ENCODE data around the genes SUN3, ZPBP, SPATA48 and COBL.

DNA sequence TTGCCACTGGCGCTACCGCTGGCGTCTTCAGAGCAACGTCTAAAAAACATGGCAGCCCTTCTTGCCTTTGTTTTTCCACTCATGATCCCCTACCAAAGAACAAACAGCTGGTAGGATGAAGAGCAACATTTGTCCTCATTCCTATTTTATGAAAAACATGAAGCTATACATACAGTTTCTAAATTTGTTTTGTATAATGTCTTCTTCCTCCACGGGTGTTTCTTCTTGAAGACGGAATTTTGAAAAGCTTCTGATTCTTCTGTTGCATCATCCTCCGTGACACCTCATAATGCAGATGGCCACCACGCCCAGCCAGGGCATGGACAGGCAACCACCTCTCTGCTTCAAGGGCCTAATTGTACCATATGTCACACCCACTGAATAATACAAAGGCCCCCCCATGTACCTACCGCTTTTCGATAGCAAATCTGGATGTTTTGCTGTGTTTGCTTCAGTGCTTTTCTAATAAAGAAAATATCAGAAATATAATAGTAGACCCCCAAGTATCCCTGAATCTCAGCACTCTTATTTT lies at the start of gene SUN3:
SUN3 (minus strand) TSS at position 252 of the 532 bp plus-strand sequence.
- PRO-cap, 2 experiments, result no peak in any of the 2 experiments

DNA sequence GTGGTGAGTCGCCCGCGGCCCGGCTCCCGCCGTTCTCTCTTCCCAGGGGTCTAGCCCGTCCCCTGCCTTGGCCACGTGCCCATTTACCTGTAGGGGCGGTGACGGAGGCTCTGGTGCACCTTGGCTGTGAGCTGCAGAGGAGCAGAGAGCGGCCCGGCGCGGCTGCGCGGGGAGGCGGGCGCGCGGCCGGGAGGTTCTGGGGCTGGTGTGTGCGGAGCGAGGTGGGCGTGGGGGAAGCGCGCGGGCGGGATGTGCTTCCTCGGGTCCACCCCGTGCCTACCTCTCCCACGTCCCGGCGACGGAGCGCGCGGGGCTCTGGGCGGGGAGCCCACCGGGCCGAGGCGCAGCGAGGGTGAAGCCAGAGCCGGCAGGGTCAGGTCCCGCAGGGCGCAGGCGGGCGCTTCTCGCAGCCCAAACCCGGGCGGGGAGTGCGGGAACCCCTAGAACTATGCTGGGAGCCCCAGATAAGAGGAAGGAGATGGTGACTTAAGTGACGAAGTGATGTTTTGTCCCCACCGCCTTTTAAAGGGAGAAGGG lies 419 bp downstream of the UPP1 start:
- PRO-cap, 2 experiments, result no peak in any of the 2 experiments

DNA sequence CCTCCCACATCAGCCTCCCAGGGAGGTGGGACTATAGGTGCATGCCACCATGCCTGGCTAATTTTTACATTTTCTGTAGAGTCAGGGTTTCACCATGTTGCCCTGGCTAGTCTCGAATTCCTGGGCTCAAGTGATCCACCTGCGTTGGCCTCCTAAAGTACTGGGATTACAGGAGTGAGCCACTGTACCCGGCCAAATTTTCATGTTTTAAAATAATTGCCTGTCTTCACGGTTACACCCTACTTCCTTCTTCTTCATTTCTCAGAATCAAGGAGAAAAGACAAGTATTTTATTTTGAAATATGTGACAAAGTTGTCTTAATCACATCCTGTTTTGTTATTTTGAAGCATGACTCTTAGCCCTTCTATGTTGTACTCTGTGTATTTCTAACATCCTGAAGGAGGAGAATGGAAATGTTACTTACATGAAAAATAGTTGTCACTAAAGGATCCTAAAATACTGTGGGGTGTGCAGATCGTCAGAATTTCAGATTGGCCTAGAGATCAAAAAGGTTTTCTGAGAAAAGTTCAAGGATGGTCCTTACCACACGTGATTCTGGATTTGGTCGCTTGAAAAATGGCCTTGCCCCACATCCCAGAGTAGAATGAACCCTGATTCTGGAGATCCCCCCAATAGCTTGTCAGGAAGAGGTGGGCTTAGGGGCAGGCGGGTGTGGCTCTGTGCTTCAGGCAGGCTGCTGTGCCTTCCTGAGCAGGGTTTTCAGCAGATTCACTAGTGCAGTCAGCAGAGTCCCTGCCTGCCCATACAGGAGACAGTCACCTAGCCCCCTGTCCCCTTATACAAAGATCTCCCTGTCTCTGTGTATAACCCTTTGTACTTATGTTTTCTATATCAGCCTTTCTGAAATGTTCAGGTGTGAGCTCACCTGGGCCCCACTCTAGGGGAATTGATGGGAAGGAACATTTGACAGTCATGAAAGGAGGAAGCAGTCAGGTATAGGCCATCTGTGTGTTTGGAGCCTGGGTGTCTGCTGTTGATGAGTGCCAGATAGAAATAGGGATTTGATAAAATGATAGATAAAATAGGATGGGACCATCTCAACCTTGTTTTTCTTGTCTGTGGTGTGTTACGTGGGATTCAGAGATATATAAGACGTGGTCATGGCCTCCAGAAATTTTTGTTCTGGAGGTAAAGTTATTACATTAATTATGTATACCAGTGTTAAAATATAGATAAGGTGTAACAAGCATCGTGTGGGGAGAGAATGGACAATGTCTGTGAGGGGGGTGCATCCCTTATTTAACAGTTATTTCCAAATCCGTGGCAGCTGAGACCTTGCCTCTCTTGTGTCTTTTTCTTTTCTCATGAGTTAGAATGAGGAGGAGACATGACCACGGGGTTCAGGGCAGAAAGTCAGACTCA lies 8.8 kb downstream of the UPP1 start:
- PRO-cap, 2 experiments, result no peak in any of the 2 experiments

DNA sequence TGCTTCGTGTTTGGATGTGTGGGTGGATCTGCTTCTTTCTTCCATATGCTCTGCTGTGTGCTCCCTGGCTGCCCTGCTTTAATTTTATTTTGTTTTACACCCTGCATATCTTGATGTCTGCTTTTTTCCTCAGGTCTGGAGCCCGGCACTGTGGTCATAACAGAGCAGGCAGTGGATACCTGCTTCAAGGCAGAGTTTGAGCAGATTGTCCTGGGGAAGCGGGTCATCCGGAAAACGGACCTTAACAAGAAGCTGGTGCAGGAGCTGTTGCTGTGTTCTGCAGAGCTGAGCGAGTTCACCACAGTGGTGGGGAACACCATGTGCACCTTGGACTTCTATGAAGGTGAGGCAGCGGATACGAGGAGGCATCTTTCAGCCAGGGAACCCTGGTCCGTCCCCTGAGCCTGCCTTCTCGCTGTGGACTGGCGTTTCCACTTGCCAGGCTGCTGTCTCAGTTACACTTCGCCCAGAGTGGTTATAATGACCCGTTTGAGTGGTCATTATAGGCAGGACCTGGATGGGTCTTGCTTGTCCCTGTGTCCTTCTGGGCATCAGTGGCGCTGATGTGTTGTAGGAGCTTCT lies 17.8 kb downstream of the UPP1 start:
- PRO-cap, 2 experiments, result no peak in any of the 2 experiments

DNA sequence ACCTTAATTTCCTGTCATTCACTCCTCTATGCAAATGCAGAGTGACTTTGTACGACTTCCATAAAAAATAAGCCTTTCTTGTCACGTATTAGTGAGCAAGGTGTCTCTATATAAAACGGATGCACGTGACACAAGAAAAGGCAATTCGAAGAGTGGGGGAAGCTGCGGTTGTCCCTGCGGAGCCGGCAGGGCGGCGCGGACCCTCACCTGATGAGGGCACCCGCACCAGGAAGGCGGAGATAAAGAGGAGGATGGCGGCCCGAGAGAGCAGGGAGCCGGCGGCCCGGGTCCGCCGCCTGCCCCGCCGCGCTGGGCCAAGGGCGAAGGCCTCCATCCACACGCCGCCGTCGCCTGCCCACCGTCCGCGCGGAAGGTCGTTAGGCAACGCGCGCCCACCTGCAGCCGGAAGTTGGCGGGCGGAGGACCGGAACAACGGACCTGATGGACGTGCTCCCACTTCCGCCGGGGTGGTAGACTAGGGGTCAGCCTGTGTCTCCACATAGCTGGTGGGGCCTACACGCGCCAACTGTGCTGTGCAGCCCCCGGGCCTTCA lies at the start of gene ZPBP:
ZPBP (minus strand) TSS at position 386 of the 553 bp plus-strand sequence.
- PRO-cap, 2 experiments, result no peak in any of the 2 experiments

DNA sequence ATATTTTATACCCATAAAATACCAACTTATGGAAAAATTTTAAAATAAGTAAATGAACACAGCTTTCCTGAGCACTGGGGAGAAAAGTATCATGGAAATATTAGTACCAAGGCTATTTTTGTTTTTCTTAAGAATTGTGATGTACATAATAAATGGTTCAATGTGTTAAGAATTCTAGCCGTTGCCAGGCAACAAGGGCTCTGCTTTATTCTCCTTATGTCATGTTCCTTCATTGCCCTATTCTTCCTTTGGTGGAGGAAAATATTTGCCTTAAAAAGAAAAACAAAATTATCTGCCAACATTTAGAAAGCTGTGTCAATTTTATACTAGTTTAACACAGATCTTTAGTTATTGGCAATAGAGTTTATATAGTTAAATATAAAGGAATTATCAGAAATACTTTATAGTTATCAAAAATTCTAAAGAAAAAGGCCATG lies at the start of gene SPATA48:
SPATA48 (plus strand) TSS at position 232 of the 437 bp plus-strand sequence.
- PRO-cap, 2 experiments, result no peak in any of the 2 experiments

GRCh38 chr7:50149300-50149680 lies 53.6 kb downstream of the SPATA48 start:
- PRO-cap, 2 experiments, result no peak in any of the 2 experiments

GRCh38 chr7:50305373-50306118 lies 1.0 kb downstream of the IKZF1 start:
- PRO-cap, 2 experiments, result no peak in any of the 2 experiments

DNA sequence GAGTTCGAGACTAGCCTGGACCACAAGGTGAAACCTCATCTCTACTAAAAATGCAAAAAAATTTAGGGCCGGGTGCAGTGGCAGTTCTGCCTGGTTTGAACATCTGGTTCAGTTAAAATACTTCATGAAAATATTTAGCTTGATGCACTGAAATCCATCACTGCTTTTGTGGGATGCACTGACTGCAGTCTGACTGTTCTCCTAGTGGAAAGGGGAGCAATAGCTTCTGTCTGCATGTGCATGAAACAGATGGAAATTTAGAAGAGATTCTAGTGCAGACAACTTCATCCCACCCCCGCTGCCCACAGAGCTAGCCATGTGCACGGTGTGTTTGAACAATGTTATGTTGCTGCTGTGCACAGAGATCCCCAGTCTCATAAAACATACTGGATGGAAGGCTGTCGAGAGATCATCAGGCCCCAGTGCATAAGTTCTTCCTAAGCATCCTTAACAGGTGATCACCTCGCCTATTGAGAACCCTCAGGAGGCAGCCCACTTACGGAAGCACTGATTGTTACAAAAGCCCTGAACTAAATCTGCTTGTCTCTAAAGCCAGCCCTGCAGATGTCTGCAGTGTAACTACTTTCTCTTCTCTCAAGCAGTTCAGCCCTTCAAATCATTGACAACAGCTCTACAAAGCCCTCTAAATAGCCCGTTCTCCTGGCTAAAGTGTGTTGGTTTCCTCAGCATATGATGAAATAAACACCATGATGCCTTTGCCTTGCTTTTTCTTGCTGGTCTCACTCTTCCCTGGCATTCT lies 41.5 kb downstream of the IKZF1 start:
- PRO-cap, 2 experiments, result no peak in any of the 2 experiments

DNA sequence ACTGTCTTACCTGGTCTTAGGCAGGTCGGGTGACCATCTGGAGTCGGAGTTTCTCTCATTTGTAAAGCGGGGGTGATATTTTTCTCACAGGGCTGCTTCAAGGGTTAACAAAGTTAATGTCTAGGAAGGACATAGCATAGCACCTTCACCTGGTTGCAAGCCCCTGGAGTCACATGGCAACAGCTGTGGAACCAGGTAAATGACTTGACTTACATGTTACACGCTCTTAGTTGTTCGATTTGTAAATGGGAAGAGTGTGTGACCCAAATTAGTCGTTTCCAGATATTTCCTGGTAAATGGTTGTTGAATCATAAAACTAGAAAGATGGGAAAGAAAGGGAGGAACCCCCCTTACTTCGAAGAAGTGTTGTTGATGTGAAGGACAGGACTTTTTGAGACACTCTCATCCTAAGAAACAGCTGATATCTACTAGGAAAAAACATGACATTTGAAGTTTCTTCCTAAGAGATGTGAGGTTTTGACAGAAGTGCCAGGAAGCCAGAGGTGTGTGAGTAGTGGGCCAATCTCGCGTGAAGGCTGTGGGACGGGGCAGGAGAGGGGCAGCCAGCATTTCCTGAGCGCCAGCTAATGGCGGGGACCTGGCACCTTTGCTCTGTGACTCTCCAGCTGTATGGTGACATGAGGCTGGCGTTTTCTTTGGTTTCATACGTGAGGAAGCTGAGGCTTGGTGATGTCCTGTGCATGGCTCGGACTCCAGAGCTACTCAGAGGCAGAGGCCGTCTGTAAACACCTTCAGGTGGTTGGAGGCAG lies 53.5 kb downstream of the IKZF1 start:
- PRO-cap, 2 experiments, result no peak in any of the 2 experiments

GRCh38 chr7:50656630-50656988 lies 91.4 kb upstream of the DDC start:
- PRO-cap, 2 experiments, result peak in 2 of 2 experiments; most common plus-strand start chr7:50656729 (in 1)

- PRO-cap, 2 experiments, result no peak in any of the 2 experiments
These were observed 96.4 kb upstream of the DDC start for GRCh38 chr7:50661587-50662116.

GRCh38 chr7:50730586-50731210 lies 52.0 kb downstream of the GRB10 start:
- PRO-cap, 2 experiments, result no peak in any of the 2 experiments

DNA sequence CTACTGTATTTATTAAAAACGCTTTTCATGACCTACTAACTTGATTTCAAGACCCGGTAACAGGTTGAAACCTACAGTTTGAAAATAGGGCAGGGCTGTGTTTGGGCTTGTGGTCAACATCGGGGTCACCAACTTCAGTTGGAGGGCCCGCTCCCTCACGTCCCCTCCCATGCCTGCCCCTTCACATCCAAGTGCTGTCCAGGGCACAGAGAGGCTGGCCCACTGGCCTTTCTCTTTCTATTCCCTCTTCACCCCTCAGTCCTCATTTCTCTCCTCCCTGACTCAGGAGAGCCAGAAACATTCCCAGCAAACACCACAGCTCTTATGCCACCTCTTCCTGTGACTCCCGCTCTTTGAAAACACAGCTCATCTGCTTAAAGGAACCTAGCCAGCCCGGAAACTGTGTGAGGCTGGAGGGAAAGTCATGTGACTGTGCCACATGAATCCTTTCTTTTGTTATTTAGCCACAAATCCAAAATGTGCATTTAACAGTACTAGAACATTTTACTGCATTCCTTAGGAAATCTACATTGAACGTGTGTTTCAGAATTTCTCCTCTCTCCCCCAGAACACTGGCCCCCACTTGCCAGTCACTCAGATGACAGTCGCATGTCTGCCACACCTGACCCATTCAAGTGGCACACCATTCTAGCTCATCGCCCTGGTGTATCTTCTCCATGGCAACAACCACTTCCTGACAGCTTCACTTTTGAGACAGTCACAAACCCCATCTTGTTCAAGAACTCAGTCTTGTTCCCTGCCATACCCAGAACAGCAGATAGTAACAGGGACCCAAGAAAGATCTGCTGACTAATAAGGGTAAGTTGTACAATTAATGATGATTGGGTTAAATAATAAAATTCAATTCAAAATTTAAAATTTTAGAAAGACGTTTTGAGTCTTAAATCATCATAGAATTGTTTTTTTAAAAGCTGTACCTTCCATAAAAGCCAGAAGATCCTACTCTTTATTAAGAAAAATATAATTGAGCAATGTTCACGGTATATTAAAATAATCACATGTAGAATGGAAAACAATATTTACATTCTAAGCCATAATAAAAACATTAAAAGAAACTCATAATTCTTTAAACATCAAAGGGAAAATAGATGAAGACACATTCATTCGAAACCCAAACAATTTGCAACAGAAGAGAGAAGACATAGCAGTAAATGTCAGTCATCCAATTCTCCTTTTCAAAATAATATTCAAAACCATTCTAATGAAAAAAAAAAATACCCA lies 42.7 kb downstream of the GRB10 start:
- PRO-cap, 2 experiments, result no peak in any of the 2 experiments

DNA sequence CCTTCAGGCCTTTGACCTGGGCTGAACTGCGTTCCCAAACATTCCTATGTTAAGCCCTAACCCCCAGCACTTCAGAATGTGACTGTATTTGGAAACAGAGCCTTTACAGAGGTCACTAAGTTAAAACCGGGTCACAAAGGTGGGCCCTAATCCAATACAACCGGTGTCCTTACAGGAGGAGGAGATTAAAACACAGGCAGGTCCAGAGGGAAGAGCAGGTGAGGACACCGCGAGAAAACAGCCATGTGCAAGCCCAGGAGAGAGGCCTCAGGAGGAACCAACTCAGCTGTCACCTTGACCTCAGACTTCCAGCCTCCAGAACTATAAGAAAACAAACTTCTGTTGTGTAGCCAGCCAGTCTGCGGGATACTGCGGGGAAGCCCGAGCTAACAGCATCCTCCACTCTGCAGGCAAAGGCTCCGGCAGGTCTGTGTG lies 27.9 kb downstream of the GRB10 start:
- PRO-cap, 2 experiments, result no peak in any of the 2 experiments

- PRO-cap, 2 experiments, result no peak in any of the 2 experiments
These were observed 740 bp downstream of the GRB10 start for GRCh38 chr7:50781941-50782371.

- PRO-cap, 2 experiments, result no peak in any of the 2 experiments
These were observed 44.1 kb upstream of the GRB10 start for GRCh38 chr7:50826741-50827292.

- PRO-cap, 2 experiments, result no peak in any of the 2 experiments
These were observed 133.8 kb downstream of the COBL start for GRCh38 chr7:51182722-51183324.

GRCh38 chr7:51255046-51255948 lies 61.3 kb downstream of the COBL start:
- PRO-cap, 2 experiments, result no peak in any of the 2 experiments

DNA sequence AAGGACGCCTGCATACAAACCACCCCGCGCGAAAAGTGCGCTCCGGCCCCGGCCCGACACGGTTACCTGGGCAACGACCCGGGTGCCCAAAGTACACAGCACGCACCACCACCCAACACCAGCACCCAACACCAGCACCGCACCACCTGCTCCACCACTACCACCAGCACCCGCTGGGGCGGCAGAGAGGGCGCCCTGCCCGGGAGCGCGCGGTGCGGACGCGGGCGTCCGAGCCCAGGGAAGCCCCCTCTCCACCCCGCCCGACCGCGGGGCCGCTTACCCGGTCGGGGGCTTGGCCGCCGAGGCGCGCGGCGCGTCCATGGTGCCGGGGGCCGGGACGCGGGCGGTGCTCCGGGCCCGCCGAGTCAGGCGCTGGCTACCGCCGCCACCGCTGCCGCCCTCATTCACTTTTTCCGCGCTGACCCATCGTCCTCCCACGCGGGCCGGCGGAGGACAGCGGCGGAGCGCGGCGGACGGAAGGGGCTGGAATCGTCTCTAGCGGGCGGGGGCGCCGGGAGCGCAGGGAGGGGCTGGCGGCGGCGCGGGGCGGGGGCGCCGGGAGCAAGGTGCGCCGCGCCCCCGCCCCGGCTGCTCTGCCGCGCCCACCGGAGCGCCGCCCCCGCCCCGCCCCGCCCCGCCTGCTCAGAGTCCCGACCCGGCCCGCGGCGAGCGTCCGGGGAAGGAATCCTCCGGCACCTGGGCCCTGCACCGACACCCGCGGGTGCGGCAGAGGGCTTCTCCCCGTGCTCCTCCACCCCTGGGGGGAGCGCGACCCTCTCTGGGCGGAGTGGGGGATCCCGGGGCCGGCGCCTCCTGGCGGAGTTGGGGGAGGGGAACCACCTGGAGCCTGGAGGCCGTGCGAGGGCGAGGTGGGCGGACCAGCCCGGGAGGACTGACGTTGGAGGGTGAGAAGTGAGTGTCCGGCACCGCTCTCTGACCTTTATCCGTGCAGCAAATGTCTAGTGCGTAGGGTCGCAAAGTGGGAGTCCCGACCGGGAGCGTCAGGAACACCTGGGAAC lies at the start of gene COBL:
COBL (minus strand) TSS at position 497 of the 1,019 bp plus-strand sequence.
- PRO-cap, 2 experiments, result peak in 2 of 2 experiments; most common plus-strand start position 184 of the sequence (in 2); most common minus-strand start position 93 of the sequence (in 1)

All from psoas muscle (tissue), 2 donors.